NCI-H460 (cell line): ENCODE measurements around the gene MLLT10.

GRCh38 chr10:21172785-21173389 lies 275.8 kb upstream of the NEBL start:
RAMPAGE:
- cytosol, long total RNA: no peak
- long total RNA: no peak
- nucleus, long total RNA: no peak

GRCh38 chr10:21211464-21211774 lies 314.1 kb downstream of the SKIDA1 start:
RAMPAGE:
- cytosol, long total RNA: no peak
- long total RNA: no peak
- nucleus, long total RNA: no peak

GRCh38 chr10:21254974-21255359 lies 270.5 kb downstream of the SKIDA1 start:
RAMPAGE:
- cytosol, long total RNA: no peak
- long total RNA: no peak
- nucleus, long total RNA: no peak

DNA sequence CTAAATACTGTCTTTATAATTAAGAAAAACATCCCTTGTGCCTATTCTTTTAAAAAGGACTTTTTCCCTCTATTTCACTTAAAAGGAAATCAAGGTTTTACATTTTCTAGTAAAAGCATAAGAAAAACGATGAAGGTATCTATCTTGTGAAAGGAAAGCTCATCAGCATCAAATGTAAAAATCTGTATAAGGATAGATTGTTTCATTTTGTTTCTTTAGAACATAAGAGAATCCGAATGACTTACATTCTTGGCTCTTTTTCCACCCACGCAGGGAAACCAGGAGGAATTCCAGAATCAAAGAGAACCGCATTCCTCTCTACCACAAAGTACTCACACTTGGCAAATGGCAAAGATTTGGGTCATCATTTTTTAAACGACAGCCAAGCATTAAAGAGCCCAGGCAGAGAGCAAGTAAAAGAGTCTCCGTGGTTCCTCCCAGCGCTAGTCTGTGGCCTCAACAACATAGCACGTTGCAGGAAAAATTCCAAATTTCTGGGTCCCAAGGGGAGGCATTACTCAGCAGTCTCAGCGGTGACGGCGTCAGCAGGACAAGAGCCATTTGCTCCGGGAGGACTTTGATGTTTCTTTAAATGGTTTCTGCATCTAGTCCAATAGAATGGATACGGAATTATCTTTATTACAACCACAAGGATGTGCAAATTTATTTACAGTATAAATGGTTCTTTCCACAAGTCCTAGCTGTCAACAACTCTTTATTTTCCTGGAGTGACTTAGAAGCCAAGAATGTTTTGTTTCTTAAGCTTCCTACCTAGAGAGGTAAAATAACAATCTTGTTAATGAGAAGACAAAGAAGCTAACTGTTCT lies 232.7 kb downstream of the SKIDA1 start:
RAMPAGE:
- cytosol, long total RNA: start-site peak on the minus strand centred at position 437 of the sequence, 60 bp wide, 24 and 58 reads in 2 replicates
- long total RNA: start-site peak on the minus strand centred at position 454 of the sequence, 9 bp wide, 19 and 96 reads in 2 replicates
- nucleus, long total RNA: no peak

DNA sequence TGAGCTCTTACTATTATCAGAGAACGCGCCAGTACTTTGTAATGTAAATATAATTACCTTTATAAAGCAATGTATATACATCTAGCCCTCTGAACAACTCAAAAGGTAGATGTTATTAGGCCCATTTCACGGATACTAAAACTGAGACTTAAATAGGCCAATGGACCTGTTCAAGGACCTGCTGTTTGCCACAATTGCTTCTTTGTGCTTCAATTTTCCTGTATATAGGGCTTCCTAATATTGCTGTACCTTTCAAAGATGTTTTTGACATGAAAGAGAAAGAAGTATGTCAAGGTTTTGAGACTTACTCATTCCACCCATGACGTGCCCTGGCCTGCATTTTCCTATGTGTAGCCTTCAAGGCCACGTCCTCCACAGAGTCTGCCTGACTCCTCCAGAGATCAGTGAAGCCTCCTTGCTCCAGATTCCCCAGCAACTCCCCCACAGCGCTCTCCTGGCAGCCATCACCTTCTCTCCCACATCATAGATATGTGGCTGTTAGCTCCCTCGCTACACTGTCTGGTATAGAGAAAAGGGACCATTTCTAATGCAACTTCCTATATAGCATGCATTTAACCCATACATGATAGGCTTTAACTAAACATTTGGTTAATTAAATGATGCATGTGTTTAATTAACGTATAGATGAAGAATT lies 156.5 kb downstream of the SKIDA1 start:
RAMPAGE:
- cytosol, long total RNA: no peak
- long total RNA: no peak
- nucleus, long total RNA: no peak

DNA sequence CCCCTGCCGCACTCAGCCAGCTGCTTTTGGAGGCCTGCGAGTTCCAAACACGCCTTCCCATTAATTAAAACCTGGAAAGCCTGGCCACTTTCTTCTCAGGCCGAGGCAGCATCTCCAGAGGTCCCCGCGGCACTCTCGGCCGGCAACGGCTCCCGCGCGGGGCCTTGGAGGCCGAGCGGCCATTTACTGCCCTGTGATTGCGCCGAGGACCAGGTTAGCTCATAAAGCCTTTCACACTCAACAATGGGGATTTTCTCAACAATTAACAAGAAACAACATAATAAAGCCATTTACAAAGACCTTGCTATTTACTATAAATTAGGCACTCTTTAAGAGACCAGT lies 16.5 kb downstream of the SKIDA1 start:
RAMPAGE:
- cytosol, long total RNA: no peak
- long total RNA: no peak
- nucleus, long total RNA: no peak

DNA sequence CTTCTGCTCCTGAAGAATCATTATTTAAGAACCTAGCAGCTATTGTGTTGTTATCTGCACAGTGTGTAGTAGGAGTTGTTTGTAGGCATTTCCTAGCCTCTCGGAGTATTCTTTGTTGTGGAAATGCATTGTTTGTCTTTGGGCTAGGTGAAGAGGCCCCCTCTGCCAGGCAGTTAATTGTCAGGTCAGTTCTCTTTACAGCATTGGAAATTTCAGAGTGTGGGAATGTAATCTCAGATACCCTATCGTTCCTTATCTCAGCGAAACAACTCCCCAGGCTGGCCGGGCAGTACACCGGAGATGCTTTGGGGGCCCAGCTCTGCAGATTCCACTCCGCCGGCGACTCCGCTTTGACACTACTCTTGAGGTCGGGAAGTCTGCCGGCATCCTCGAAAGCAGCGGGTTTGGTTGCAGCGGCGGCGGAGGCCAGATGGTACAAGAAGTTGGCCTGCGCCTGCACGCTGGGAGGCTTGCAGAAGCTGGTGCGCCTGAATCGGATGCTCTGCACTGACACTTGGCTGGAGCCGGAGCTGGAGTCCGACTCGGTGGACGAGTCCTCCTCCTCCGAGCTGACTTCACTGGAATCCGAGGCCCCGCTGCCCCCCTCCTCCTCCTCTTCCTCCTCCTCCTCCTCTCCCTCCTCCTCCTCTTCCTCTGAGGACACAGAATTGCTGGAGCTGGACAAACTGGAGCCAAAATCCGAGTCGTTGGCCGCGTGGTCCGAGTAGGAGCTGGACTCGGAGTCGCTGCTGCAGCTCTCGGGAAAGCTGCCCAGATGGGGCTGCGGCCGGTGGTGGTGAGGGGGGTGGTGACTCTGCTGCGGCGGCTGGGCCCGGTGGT lies 9.3 kb downstream of the SKIDA1 start:
RAMPAGE:
- cytosol, long total RNA: no peak
- long total RNA: no peak
- nucleus, long total RNA: no peak

DNA sequence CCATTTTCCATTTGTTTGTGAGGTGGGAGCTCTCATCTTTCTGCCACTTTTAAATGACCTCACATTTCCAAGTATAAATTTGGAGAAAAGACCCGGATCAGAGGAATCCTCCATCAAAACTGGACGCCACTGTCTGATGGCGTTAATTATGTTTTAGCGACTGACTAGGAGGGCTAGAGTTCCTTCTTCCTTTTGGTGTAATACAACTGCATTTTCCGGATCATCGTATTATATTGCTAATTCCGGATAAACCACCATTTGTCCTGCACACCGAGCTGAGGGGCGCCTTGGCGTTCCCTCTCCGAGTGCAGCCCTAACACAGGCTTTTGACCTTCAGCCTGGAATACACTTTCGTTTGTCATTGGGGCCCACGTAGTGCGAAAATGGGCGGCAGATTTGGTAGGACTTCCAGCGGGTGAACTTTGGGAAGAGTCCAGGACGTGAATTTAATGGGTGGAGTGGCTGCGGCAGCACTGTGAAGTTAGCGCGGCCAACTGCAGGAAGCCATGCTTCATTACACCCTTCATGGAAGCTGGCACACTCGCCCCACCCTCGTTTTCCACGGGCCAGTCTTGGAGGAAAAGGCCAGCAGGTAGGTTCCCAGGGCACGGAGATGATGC lies 672 bp upstream of the MLLT10 start:
RAMPAGE:
- cytosol, long total RNA: no peak
- long total RNA: no peak
- nucleus, long total RNA: no peak

DNA sequence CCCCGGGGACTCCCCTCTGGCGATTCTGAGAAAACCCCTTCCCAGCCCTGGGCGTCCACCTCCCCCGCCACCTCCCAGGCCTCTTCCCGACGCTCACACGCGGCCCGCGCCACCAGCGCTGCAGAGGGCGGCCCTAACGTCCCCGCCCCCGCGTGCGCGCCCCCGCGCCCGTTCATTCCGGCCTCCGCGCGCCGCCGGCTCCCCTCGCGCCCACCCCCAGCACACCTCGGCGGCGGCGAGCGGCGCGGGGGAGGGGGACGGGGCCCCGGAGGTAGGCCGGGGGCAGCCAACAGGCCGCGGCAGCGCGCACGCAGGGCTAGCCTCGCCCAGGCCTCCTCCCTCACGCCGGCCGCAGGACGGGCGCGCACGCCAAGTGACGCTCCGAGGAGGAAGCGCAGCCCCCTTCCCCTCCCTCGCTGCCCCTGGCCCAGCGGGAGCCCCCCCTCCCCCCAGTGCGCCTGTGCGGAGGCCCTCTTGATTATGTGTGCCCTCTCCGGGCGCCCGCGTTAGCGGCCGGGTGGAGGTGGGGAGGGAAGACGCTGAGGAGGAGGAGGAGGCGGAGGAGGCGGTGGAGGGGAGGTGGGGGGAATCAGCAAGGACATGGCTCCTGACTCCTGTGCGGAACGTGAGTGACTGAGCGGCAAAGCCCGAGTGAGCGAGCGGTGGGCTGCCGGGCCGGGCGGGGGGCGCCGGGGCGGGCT lies at the start of gene MLLT10:
MLLT10 (plus strand) TSS at position 363 of the 701 bp plus-strand sequence.
RAMPAGE:
- cytosol, long total RNA: no peak
- long total RNA: no peak
- nucleus, long total RNA: no peak

GRCh38 chr10:21655416-21655998 lies 121.5 kb downstream of the MLLT10 start:
RAMPAGE:
- cytosol, long total RNA: no peak
- long total RNA: no peak
- nucleus, long total RNA: no peak

DNA sequence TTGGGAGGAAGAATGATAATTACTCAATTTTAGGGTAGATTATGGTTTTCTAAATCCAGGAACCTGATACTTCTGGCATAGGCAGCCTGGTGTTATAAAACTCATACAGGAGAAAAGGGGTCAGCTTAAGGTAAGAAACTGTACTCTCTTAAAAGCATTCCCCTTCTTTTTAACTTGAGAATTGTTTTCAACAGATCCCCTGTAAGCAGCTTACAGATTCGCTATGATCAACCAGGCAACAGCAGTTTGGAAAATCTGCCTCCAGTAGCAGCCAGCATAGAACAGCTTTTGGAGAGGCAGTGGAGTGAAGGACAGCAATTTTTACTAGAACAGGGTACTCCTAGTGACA lies 196.6 kb downstream of the MLLT10 start:
RAMPAGE:
- cytosol, long total RNA: no peak
- long total RNA: no peak
- nucleus, long total RNA: no peak

GRCh38 chr10:21798397-21799059 lies 205.0 kb downstream of the DNAJC1 start:
RAMPAGE:
- cytosol, long total RNA: no peak
- long total RNA: no peak
- nucleus, long total RNA: no peak

DNA sequence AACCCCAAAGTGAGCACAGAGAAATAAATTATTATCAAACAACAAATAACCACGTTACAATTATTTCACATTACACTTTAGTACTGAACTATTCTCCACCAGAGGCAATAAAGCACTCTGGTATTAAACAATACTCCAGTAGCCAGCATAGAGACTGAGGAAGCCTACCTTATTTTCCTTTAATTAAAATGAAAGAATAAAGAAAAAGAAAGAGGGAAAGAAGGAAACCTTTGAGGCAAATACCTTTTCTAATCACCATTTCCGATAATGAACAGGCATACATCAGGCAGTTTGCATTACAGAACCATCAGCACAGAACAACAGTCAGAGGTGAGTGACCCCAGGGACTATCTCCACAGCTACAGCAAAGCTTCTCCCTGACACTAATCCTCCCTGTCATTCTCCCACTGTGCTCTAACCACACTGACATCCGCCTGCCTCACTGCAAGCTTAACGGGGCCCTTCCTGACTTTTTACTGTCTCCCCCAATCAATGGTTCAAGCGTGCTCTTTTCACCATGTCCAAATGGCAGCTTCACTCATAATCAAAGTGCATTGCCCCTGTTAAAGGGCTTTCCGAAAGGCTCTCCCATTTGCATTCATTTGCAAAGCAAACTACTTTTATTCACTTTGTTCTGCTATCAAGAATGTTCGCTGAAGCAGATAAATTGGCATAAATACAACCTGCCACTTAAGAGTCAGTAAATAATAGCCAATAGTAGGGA lies 196.4 kb downstream of the DNAJC1 start:
RAMPAGE:
- cytosol, long total RNA: no peak
- long total RNA: no peak
- nucleus, long total RNA: no peak

DNA sequence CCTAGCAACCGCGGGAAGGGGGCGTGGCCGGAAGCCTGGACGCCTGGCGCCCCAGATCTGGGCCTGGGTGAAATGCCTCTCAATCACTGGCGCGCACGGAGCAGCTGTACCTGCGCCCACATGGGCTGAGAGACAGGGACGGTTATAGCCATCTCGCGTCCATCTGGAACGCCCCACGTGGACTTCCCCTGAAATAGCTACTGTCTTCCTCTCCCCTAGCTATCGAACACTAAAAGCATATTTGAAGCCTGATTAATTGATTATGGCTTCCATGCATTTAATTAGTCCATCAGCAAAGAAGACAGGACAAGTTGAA lies 219 bp upstream of the DNAJC1 start:
RAMPAGE:
- cytosol, long total RNA: no peak
- long total RNA: no peak
- nucleus, long total RNA: no peak

RAMPAGE:
- cytosol, long total RNA: no peak
- long total RNA: no peak
- nucleus, long total RNA: no peak
These were observed 38.5 kb upstream of the COMMD3 start for GRCh38 chr10:22277611-22278085.

DNA sequence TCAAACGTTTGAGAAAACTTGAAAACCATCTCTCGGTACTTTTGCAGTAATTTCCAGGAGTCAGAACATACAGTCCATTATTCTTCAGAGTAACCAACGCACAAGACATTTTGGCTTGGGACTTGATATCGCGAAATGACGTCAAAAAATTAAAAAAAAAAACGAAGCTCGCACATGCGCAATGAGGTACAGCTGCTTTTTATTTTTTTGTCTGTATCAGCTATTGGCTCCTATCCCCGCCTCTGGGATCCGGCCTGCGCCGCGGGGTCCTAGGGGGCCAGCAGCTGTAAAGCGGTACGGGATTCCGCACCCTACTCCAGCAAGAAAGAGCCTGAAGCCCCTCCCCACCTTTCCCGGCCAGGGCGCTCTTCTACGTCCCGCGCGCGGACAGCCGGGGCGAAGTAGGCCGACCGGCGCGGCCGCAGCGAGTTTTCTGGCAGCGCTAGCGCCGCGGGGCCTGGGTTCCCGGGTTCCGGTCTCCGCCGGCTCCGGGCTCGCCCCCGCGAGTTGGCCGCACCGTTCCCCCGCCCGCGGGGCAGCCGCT lies 5.0 kb upstream of the SPAG6 start:
RAMPAGE:
- cytosol, long total RNA: no peak
- long total RNA: no peak
- nucleus, long total RNA: no peak

RAMPAGE:
- cytosol, long total RNA: no peak
- long total RNA: no peak
- nucleus, long total RNA: no peak
These were observed 132.2 kb downstream of the SPAG6 start for GRCh38 chr10:22477340-22478053.

DNA sequence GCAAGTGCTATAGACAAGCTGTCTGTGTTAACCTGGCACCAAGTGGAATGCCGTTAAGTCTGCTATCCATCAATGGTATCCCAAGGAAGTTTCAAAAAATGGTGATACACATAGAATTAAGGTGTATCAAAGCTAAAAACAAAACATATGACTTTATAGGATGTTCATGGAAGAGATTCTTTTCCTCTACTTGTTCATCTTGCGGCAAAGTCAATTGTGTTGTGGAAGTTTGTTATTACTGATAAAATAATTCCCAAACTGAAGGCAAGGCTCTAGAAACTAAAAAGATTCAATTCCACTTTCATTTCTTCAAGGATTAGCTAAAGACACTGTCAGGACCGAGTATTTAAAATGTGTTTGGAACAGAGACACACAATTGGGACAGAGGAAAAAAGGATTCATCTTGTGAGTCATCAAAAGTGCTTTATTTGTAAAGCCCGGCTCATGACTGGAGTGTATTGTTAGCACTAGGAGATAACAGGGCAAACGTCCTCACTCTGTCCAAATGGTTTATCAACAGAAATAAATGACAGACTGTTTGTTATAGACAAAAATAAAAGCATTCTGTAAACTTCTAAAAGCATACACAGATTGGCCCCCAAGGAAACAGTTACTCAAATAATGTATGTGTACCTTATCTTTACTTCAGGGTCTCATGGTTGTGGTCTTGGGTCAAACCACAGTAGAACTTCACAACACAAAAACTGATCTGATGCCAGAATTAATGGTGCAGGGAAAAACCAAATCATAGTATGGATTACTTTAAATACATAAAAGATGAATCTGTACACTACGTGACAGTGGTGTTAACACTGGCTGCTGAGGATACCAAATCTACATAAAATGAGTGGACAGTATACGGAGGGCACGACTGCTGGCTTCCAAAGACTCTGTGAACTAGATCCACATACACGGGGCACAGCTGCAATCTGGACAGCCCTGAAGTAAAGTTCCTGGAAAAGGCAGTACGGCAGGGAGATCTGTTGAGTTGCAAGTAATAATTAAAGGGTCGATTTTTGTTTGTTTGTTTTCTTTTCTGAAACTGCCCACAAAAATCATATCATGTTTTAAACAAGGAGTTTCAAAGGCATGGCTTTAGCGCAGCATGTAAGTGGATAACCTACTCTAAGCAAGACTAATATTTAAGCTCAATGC lies 179.4 kb downstream of the PIP4K2A start:
RAMPAGE:
- cytosol, long total RNA: no peak
- long total RNA: no peak
- nucleus, long total RNA: no peak

GRCh38 chr10:22605674-22606743 lies 108.4 kb downstream of the PIP4K2A start:
RAMPAGE:
- cytosol, long total RNA: no peak
- long total RNA: no peak
- nucleus, long total RNA: no peak

GRCh38 chr10:22631567-22632040 lies 82.8 kb downstream of the PIP4K2A start:
RAMPAGE:
- cytosol, long total RNA: no peak
- long total RNA: no peak
- nucleus, long total RNA: no peak